Myometrial cell (primary cell): ENCODE results near the gene SUSD6.

DNA sequence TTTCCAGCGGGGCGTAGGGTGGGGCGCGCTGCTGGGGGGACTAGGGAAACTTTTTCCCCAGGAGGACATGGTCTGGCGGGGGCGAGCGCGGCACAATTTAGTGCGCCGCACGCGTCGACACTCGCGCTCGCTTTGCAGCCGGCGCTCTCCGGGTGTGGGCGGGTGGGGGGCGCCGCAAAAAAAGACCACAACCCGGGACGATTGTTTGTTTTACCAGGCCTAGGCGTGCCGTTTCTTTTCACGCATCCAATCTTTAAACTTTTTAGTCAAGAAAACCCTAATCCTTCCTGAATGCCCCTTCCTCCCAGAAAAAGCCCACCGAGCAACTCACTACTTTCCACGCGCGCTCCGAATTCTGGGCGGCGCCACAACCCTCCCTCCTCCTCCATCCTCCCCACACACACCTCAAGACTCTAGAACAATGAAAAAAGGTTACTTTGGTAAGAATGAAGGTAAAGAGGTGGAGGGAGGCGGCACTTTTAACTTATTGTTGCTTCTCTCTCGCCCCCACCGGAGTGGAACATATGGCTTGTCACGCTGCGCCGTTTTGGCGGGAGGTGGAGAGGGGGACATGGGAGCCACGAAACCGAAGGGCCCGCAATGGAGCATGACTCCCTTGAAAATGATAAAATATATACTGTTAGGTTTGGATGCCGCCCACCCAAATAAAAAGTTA lies 1.0 kb upstream of the ZFP36L1 start:
- RAMPAGE, long total RNA: no peak

DNA sequence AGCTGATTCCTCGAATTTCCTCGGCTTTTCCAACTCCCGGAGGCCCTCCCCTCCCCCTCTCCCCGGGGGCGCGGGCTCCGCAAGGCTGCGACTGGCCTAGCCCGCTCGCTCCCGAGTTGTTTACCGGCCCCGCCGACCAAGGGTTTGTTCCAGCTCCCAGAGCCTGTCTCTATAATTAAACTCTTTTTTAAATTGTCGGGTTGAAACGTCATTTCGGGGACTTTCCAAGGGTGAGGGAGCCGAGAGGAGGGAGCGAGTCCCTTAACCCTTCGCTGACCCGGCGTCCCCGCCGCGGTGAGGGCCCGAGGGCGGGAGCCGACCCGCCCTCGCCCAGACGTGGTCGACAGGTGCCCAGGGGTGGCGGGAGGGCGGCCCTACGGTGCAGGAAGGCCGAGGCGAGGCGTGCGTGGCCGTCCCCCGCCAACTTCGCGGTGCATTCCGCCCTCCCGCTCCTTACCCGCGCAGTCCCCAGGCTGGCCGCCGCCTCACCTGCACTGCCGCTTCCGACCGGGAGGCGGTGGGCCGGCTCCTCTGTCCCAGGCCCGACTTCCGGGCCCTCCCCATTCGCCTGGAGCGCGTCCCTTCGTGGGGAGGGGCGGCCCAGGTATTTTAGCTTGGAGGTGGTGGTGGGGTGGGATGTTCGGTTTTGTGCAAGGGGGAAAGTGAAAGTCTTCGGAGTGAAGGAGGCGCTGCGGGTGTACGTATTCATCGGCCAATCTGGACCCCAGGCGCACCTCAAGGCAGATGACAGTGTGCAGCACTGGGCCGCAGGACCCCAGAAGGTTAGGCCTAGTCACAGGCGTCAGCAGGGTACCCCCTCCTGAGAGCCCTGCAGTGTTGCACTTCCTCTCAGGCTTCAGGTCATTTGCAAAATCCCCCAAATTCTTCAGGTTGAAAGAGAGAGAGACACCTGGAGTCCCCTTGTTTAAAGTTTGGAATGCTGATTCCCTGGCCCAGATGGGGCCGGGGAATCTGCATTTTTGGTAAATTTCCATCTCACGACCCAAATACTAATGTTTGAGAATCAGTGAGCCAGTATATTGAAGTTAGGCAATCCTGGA lies 3.0 kb upstream of the ZFP36L1 start:
- RAMPAGE, long total RNA: no peak

DNA sequence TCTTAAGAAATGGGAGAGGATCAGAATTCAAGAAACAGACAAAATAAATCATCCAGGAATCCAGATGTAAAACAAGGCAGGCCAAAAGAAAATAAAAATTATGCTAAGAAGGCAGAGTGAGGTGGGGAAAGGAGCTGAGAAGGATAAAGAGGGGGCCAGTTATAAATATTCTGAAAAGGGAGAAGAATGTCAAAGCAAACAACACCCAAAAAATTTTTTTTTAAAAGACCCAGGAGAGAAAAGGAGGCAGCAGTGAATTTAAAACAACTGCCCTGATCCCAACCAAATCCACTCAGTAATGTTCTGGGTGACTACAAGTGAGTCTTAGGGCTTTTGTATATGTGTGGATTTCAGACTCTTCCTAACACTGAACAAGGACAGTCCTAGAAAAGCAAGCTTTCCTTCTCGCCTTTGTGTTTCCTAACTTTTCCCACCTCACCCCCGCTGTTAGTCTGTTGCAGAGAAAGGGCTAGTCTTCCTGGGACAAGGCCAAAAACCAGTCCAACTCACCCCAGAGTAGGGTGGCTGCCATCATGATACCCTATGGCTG lies 16.4 kb upstream of the ZFP36L1 start:
- RAMPAGE, long total RNA: no peak

- RAMPAGE, long total RNA: no peak
Measured at GRCh38 chr14:68888065-68888735, 90.9 kb downstream of the ACTN1 start.

- RAMPAGE, long total RNA: no peak
Measured at GRCh38 chr14:68928263-68929176, 50.6 kb downstream of the ACTN1 start.

- RAMPAGE, long total RNA: no peak
Measured at GRCh38 chr14:68931983-68932556, 47.0 kb downstream of the ACTN1 start.

DNA sequence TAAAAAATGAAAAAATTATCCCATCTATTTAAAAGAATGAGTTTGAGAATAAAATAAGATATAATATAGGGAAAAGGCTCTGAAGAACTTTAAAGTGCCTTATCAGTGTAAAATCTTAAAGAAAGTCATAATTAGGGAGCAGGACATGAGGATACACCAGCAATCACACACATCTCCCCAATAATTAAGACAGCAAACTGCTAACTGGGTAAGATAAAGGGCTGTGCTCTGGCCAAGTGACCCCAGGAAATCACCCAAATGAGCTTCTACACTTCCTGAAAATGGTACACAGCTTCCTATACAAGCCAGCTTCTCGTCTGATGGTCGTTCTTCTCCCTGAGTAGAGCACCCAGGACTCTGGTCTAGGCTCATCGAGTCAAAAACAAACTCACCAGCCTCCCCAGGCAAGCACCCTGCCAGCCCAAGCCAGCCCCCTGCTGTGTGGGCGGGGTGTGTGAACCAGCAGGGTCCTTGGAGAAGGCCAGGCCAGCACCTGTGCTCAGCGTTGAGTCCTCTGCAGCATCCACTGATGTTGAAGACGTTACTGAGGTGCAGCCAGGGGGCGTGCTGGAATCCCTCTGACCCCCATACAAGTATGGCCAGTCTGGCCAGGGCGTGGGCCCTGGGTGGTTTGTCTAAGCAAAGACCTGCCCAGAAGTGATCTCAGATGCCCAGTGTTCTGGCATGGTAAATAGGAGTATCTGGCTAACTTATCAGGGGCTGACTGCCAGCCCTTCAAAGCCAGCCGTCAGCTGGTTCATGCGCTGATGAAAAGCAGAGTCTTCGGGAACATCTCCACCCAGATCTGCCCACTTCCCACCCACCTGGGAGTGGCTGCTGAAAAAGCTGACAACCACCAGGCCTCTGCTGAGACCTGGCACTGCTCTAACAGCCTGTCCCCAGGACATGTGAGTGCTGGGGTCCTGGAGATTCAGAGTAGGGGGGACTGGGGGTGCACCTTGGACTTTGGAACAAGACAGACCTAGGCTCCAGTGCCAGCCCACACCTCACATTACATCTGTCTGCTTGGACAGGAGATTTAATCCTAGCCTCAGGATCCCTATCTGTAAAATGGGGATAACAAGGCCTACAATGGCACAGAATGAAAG lies 41.3 kb downstream of the ACTN1 start:
- RAMPAGE, long total RNA: no peak

GRCh38 chr14:68962870-68963617 lies 16.1 kb downstream of the ACTN1 start:
- RAMPAGE, long total RNA: no peak

DNA sequence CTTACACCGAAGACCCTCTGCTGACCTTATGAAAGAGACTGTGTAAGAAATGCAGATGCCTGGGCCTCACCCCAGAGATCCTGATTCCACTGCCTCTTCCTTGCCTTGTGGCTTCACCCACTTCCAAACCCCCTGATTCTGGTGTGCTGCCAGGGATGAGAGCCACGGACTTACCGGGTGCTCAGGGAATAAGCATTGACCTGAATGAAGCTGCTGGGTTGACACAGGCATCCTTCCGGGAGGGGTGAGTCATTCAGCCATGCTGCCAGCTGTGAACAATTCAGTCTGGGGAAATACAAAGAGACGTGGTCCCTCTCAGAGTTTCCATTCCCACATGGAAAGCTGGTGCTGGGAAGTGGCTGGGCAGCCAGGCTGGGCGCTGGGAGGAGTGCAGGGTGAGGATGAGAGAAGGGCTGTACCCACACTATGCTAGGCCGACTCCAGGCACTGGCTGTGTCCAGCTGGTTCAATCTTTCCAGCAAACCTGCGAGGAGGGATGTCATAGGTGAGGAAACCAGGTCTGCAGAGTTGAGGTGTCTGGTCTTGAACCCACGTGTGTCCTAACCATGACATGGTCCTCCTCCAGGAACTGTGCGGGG lies 26.6 kb upstream of the ACTN1 start:
- RAMPAGE, long total RNA: no peak

DNA sequence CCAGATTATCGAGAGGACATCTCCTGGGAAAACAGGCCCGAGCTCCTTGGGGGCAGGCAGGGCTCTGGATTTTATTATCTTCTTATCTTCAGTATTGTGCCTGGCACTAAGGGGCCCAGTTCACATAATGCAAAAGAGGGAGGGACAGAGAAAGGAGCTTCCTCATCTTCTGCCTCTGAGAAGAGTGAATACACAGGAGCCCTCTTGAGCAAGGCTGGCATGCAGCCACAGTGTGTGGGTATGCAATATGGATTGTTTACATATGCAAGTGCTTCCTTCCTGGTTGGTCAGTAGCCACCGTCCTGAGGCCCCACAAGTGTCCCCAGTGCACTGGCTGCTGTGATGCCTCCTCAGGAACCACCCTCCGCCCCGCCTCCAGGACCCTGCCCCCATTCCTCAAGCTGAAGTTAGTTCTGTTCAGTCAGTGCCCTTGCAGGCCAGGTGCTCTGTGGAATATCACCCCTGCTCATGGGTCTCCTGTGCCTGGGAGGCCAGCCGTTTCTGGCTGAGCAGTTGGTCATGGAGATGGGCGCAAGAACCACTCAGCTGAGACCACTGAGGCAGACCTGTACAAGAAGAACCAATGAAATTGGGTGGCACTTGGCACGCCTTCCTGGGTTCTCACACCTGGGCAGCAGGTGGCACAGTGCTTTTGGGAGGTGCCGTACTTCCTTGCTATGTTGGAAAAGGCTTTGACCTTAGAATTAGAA lies 35.0 kb upstream of the ACTN1 start:
- RAMPAGE, long total RNA: no peak

DNA sequence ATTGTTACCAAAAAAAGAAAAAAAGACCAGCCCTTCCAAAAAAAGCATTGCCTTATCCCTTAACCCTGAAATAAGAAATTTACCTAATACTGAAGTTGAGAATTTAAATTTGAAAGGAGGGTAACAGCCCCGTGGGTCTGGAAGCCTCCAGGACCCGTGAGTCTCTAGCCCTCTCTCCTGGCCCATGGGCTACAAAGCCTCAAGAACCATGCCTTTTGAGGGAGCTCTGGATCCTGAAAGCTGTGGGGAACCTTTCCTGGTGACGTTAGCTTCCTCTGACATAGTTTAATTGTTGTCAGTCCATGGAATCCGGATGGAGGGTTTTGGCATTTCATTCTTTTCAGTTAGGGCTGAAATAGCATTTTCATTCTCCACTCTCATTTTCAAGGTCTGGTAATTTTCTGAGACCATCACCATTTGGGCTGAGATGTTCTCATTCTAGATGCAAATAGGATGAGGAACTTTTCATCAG lies 55.8 kb upstream of the ACTN1 start:
- RAMPAGE, long total RNA: no peak

DNA sequence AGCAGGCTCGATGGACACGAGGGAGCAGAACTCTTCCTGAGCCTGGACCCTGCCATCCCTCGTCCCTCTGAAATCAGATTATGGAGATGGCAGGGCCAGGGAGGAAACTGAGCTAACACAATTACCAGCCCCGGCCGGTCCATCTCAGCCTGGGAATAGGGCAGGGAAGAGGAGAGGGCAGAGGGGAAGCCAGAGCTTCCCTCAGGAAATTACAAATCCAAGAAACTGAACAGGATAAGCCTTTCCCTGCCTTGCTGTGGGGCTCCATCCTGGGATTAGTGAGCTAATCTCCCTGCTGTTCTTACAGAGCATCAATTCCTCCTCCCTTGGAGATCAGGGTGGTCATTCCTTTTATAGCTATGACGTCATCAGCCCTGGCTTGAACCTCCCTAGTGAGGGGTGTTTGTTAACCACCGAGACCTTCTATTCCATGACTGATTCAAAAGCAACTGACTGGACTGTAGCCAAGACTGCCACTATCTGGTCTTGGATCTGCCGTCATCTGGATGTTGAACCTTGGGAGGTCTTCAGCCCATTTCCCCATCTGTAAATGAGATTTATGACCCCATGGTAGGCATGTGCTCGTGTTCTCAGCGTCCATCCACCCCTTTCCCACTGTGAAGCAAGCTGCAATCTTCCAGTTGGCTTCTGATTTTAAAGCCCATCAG lies 59.3 kb upstream of the ACTN1 start:
- RAMPAGE, long total RNA: no peak

- RAMPAGE, long total RNA: no peak
Measured at GRCh38 chr14:69152476-69152851, 455 bp downstream of the DCAF5 start.

GRCh38 chr14:69260418-69260768 lies 435 bp downstream of the GALNT16 start:
- RAMPAGE, long total RNA: no peak

DNA sequence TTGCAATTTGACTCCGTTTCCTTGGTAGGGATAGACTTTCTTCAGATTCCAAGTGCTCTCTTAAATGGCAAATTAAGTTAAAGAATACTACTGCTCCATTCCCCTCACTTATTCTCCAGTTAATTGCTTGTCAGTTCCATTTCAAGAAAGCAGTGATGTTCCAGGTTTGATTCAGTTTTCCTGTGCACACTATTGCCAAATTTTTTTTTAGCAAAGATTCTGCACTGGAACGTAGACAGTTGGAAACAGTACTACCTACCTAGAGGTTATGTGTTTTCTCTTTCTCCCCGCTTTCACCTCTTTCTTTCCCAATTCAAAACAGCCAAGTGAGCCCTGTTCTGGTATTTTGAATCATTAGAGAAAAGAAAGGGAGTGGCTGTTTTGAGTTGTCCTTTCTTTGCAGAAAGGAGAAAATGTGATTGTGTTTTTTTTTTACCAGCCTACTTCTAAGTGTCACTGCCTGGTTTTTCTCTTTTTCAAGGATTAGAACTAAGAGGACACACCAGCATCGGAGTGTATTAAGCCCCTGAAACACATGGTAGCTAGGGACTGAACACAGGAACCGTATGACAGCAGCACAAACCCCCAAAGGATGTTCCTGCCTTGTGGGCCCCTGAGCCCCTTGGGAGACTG lies 23.2 kb upstream of the PLEKHD1 start:
- RAMPAGE, long total RNA: no peak

- RAMPAGE, long total RNA: no peak
Measured at GRCh38 chr14:69483717-69484111, 814 bp upstream of the PLEKHD1 start.

GRCh38 chr14:69571928-69572717 lies 2.5 kb downstream of the CCDC177 start:
- RAMPAGE, long total RNA: no peak

- RAMPAGE, long total RNA: no peak
Measured at GRCh38 chr14:69587260-69587875, 12.7 kb upstream of the CCDC177 start.

DNA sequence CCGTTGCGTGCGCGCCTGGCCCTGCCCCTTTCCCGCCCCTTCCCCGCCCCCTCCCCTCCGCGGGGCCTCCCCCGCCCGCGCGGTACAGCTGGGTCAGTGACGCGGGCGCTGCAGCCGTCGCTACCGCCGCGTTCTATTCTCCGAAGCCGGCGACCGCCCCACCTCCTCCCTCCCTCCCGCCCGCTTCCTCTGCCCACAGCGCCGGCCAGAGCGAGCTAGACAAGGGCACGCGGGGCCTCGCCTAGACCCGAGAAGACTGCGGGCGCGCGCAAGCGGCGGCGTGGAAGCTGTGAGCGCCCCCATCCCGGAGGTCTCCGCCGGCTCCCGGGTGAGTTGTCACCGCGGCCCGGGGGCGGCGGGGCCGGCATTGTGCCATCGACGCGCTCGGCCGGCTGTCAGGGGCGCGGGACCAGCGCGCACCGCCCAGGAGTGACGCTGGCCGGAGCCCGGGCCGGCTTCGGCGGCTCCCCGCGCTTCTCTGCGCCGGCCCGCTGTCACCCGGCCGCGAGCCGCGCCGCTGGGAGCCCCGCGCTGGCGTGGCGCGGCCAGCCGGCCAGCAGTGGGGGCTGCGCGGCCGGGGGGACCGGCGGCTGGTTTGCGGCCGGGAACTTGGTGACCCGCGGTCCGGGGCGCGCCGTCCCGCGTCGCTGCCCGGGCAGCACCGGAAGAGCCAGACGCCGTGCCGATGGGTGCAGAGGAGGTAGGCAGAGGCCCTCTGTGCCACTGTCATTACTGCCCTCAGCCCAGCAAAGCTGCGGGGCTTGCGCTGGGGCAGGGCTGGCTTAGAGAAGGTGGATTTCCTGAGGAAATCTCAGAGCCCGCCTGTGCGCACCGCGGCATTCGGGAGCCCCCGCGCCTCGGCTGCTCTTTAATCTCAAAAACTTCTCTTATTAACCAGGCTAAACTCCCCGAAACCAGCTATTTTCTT lies at the start of gene SUSD6:
TSS of gene SUSD6 (plus strand) at position 96 of the 928 bp plus-strand sequence.
- RAMPAGE, long total RNA: start-site peak on the plus strand centred at position 210 of the sequence, 45 bp wide, 42 and 22 reads in 2 replicates

- RAMPAGE, long total RNA: no peak
Measured at GRCh38 chr14:69713139-69713990, 53.6 kb upstream of the SRSF5 start.